Colonic mucosa (tissue), 1 donor: Measurements from ENCODE around the genes APEH, GMPPB, UBA7 and GNAI2.

- PRO-cap: no peak
Observed at GRCh38 chr3:49519776-49520137, 34.5 kb upstream of the BSN start.

GRCh38 chr3:49534210-49534698, 20.0 kb upstream of the BSN start:
- PRO-cap: no peak

DNA sequence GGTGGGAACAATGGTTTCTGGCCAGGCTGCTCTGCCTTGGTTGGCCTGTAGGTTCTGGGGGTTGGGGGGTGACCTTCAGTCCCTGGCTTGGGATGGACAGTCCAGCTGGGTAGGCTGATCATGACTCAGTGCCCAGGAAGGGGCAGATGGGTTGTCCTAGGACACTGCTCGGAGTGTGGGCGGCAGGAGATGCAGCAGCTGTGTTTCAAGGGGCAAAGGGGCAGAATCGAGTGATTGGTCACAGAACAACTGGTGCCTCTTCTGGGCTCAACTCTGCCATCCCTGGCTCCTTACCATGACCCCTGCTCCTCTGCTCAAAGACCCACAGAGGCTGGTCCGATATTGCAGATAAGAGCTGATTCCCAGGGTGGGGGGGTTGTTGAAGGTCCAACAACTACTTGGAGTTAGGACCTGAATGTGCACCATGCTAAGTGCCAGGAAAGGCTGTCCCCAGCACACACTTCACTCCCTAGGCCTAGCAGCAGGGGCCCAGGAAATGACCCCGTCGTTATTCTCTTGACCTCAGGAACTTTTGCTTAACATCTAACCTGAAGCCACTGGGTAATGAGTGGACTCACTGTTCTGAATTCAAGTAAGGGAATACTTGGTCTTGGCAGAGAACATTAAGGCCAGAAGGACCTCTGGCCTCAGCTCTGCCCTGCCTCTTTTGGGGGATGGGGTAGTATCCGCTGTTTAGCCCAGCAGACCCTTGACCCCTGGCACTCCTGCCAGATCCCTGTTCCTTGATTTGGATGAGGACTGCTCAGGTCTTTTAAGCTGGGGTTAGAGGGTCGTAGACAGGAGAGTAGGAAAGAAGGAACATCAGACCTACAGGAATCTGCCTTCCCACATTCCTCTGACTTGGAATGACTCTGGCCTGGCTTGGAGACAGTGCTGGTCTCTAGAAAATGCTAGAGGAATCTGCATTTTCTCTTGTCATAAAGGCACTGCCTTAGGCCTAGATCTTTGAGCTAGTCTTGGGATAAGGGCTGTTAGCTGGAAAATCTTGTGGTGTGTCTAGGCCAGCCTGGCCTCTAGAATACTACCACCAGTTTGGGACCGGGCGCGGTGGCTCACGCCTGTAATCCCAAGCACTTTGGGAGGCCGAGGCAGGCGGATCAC, 17.8 kb upstream of the BSN start:
- PRO-cap: no peak

- PRO-cap: no peak
Observed at GRCh38 chr3:49603134-49603620, 48.9 kb downstream of the BSN start.

- PRO-cap: bidirectional peak, plus-strand start at chr3:49674005, minus-strand start at chr3:49673908; bidirectional peak, plus-strand start at chr3:49674390, minus-strand start at chr3:49674230
Observed at GRCh38 chr3:49673558-49674508, at the start of gene APEH. APEH (plus strand) TSS chr3:49674351.

DNA sequence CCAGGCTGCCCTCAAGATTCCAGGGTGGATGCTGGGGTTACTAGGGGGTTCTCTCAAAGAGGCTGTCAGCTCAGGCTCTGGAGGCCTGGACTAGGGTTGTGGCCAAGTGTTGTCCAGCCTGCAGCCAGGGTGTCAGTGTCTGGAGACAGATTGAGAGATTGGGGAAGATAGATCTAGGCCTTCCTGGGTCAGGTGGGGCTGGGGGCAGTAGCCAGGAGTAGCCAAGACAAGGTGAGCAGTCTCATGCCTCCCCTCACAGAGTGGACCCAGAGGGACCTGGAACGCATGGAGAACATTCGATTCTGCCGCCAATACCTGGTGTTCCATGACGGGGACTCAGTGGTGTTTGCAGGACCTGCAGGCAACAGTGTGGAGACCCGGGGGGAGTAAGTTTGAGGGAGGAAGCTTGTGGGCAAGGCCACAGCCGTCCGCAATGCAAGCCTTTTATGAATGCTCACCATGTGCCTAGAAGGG, 810 bp downstream of the APEH start:
- PRO-cap: no peak

DNA sequence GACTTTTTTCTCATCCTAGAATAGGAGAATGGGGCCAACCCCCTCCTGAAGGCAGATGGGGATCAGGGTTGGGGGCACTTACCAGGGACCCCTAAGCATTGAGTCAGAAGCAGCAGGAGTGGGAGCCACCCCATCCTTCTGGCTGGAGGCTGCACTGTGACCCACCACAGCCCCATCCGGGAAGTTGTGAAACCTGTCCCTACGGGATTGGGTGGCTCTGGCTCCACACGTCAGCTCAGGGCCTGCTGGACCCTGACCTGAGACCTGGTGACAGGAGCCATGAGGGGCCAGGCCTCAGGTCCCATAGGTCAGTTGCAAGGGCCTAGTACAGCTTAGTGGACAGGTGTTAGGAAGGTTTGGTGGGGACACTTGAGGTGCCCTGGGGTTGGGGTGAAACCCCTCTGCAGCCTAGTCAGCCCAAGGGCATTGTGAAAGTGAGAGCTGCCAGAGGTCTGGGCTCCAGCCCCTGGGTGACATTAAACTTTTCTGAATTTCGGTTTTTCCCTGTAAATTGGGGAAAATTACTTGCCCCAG, 691 bp downstream of the MST1 start:
- PRO-cap: no peak

DNA sequence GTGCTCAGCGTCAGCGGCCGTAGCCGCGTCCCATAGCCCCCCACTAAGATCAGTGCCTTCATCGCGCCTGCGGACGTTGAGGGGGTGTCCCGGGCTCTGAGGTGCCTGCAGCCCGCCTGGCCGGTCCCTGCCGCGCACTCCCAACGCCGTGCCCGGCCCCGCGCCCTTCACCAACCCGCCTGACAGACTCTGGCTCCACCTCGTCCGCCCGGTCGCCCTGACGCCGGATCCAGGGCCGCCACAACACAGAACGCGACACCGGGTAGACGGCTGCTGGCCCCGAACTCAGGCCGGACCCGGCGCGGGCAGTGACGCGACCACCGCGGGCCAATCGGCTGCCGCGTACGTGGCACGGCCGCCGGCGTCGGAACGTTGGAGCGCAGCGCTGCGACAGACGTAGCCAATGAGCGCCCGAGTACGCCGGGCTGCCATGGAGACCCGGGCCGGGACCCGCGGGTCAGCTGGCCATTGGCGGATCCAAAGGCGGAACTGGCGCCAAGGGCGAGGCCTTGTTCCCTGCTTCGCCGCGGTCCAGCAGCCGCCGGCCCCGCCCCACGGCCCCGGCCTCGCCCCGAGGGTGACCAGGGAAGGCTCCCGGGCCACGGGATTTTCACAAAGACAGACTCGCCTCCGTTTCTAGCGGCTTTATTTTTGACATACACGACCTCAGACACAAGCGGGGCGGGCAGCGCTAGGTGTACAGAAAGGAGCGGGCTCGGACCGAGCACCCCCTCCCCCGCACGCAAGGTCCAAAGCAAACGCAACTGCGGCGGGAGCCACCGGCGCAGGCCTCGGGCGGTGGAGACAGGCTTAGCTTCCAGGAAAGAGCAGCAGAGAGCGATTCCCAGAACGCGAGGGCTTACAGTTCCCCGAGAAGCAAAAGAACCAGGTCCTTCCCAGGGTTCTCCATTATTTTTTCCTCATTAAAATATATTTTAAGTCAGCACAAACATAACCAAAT, at the start of gene GMPPB:
Gene GMPPB (minus strand): TSS at position 287 of the 961 bp plus-strand sequence.
- PRO-cap: bidirectional peak, plus-strand start at position 555 of the sequence, minus-strand start at position 287 of the sequence

- PRO-cap: bidirectional peak, plus-strand start at chr3:49814003, minus-strand start at chr3:49813946
Observed at GRCh38 chr3:49813804-49814566, at the start of gene UBA7. UBA7 (minus strand) TSS chr3:49813953.

- PRO-cap: bidirectional peak, plus-strand start at chr3:49901877, minus-strand start at chr3:49901888
Observed at GRCh38 chr3:49901634-49902134, 2.0 kb downstream of the MST1R start.

- PRO-cap: no peak
Observed at GRCh38 chr3:50118582-50118990, 29.9 kb downstream of the RBM5 start.

GRCh38 chr3:50167137-50167706, 12.1 kb downstream of the SEMA3F start:
- PRO-cap: bidirectional peak, plus-strand start at chr3:50167586, minus-strand start at chr3:50167435

DNA sequence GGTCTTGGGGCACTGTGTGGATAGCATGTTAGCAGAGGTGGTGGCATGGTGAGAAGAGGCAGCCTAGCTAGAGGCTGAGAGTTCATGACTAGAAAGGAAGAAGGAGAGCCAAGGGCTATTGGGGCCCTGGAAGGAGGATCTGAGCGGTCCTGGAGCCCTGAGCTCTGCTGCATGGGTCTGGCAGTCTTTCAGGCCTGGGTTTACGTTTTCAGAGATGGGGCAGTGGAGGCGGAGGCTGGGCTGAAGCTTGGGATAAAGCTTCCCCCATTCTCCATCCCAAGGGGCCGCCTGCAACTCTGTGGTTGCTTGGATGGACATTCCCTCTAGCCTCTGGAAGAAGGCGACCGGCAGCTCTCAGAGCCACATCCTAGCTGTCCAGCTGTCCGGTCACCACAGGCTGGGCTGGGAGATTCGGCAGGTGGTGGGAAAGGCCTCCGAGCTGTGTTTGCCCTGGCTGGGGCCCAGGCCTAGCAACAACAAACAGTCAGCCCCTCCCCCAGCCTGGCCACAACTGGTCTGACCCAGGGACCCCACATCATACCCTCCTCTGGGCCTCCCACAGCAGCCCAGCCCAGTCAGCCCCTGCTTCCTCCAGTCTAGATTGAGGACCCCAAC, 1.9 kb upstream of the SLC38A3 start:
- PRO-cap: no peak

DNA sequence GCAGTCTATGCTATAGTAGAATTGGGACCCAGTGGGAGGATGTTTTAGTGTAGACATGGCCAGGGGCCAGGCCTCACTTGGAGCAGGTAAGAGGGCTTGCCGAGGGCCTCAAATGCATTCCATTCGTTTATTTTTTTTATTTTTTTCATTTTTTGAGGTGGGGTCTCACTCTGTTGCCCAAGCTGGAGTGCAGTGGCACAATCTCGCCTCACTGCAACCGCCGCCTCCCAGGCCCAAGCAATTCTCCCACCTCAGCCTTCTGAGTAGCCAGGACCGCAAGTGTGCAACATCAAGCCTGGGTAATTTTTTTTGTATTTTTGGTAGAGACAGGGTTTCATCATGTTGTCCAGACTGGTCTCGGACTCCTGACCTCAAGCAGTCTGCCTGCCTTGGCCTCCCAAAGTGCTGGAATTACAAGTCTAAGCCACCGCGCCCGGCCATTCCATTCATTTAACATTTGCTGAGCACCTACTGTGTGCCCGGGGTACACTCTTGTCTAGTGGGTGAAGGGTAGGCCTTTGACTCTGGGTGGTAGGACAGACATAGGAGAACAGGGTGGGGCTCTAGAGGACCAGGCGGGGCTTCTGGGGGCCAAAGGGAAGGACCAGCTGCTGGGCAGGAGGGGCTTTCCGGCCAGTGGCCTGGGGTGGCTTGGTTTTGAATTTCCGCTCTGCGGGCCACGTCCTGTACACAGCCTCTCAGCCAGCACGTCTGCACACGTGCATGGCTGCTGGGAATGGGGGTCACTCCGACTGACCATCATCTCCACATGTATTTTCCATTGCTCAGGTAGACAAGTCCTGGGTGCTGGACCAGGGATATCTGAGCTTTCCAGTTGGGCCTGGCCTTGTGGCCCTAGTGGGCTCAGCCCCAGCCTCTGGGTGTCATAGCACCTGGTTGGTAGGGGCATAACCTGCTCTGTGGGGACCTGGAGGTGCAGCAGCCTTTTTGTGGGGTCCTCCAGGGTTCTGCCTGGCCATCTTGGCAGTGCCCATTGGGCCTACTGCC, 2.4 kb downstream of the SLC38A3 start:
- PRO-cap: no peak

GRCh38 chr3:50235488-50236731, at the start of gene GNAI2:
GNAI2 (plus strand) TSS chr3:50236204.
- PRO-cap: unidirectional peak, minus-strand start at chr3:50235801; bidirectional peak, plus-strand start at chr3:50236204, minus-strand start at chr3:50235868

- PRO-cap: bidirectional peak, plus-strand start at chr3:50238130, minus-strand start at chr3:50238025
Observed at GRCh38 chr3:50237874-50238613, 2.0 kb downstream of the GNAI2 start.

DNA sequence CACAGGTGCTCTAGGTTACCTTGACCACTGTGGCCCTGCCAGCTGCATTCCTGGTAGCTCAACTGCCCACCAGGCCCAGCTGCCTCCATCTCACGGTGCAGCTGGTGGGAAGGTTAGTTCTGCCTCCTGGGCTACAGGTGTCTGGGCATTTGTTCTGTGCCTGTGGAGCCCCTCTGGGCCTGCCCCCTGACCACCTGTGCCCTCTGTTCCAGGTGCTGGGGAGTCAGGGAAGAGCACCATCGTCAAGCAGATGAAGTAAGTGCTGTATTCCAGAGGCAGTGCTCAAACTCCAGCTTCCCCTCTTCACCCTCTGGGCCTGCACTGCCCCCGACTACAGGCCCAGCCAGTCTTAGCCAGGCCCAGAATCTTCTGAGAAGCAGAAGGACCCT, 15.9 kb downstream of the GNAI2 start:
- PRO-cap: no peak

- PRO-cap: no peak
Observed at GRCh38 chr3:50252814-50253435, 16.0 kb upstream of the SEMA3B start.

- PRO-cap: no peak
Observed at GRCh38 chr3:50257302-50258048, 11.5 kb upstream of the SEMA3B start.

DNA sequence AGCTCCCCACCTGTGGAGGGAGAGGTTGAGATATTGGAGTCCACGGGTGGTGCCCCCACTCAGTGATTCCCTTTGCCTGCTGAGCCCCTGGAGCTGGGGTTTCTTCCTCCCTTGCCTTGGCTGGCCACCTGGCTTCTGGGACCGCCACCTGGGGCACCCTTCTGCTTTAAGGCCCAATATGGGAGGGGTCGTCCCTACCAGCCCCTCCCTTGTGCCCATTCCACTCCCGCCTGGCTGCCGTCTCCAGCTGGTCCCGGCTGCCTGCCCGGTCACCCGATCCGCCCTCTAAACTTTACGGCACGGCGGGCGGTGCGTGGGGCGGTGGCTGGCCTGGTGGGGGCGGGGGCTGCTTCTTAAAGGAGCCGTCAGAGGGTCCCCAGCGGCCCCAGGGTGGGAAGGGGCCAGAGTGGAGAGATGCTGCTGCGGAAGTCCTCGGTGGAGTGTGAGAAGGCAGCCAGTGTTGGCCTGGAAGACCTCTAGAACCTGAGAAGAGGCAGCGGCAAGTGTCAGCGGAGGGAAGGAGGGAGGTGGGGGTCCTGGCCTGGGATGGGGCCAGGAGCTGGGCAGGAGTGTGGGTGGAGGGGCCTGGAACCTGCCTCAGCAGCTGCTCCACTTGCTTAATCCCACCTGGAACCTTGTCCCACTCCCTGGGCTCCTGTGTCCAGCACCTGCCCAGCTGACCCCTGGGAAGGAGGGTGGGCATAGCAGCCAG, 1.5 kb upstream of the SEMA3B start:
- PRO-cap: bidirectional peak, plus-strand start at position 388 of the sequence, minus-strand start at position 263 of the sequence